Choroid plexus epithelial cell (primary cell): ENCODE results near the genes PDHA1, CNKSR2 and SMPX.

- RRBS, result 2% methylated on average over 22 of the region's 83 CpGs
These were observed at the start of gene PDHA1 for GRCh38 chrX:19343515-19344423. PDHA1 (plus strand) TSS chrX:19343927.

DNA sequence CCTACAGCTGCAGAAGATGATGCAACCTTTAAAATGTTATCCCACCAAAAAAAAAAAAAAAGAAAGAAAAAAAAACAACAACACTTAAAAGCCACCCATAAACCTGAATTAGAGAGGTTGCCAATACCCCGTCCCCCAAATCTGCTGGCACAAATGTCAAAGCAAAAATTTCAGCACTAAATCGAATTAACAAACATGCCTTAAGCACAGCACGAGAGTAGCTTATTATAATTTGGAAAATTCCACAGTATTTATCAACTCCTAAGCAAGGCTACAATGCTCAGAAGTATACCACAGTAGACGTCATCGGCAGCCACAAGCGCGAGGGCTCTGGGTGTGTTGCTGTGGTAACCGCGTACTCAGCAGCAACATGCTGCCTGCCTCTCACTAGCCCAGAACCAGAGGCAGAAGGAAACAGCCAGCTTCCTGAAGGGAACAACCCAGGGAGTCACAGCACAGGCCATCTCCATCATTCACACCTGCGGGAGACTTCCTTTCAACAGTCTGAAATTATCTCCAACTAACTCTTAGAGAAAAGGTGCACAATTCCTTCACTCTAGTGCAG lies 167.6 kb upstream of the MAP3K15 start:
- RRBS, result no CpG with 5 or more reads among the region's 10 CpGs

DNA sequence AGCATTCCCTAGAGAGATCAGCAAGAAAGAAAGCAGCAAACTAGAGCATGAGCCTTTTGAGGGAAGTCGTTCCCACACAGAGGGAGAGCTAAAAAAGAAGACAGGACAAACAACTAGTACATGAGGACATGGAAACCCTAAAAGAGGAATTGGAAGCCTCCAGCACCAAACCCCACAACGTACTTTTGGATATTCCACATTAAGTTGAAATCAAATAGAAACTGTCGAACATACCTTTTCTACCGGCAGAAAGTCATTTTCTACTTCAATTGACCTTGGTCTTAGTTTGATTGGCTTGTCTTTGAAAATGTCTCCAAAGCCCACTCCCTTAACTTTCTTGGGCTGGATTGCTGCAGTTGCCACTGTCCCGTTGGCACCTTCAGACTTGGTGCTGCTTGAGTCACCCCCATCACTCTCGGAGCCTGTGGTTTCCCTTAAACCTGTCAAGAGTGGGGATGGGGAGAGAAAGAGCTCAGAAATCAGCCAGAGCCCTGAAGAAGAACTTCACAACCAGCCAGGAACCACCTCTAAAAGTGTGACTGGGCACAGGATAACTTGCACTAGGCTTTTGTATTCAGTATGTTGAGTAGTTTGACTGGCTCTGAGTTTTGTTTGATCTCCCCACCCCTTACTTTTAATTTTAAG lies 168.4 kb upstream of the MAP3K15 start:
- RRBS, result no CpG with 5 or more reads among the region's 6 CpGs

GRCh38 chrX:19863474-19864285 lies 23.7 kb downstream of the SH3KBP1 start:
- RRBS, result no CpG with 5 or more reads among the region's 10 CpGs

DNA sequence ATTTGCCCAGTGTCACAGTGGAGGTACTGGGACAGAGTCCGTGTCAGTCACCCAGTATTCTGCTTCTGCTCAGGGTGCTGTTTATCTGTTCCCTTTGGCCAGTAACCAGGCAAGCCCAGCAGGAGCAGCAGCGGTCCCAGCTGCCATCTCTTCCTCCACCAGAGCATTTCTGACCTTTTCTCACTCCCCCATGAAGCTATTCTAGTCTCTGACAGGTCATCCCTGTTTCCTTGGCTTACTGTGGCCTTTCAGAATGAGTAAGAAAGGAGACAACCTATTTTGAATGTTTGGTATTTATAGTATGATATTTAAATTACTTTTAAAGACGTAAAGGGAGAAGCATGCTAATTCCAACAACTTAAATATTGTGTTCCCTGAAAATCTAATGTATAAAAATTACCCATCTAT lies 60.7 kb downstream of the RPS6KA3 start:
- RRBS, result no CpG with 5 or more reads among the region's 3 CpGs

DNA sequence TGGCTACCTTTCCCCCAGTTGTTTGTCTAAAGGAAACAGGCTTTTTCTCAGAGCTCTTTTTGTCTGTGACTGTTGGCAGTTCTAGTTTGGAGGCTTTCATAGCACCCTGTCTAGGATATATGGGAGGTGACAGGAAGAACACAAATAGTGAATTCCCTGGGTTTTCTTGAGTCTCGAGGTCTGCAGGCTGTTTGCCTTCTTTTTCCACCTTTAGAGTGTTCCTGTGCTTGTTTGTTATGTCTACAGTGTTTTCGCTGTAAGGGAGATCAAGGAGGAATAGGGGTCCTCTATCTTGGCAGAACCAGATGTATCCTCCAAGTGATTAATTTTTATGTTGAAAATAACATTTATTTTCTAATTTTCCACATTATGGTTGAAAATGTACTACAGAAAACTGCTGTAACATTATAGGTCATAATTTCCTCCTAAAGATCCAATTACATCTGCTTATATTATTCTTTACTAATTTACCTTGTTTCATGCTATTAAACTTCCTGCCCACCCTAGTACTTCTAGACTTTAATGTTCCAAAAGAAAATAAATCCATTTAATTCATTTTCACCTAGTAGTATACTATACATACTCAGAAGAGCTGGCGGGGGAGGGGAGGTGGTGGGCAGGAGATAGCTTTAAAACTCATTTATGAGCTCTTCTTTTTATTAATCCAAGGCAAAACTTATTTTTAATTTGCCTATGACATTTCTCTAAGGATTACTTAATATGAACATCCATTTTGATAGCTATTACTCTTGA lies 13.2 kb downstream of the RPS6KA3 start:
- RRBS, result no CpG with 5 or more reads among the region's 3 CpGs

GRCh38 chrX:21373962-21374831 lies at the start of gene CNKSR2:
CNKSR2 (plus strand) TSS chrX:21374418.
- RRBS, result 2% methylated on average over 40 of the region's 109 CpGs

- RRBS, result 54% methylated on average over 4 of the region's 16 CpGs
These were observed at the start of gene SMPX for GRCh38 chrX:21757718-21758366. SMPX (minus strand) TSS chrX:21758116.

GRCh38 chrX:21943566-21944183 lies 3.2 kb downstream of the SMS start:
- RRBS, result no CpG with 5 or more reads among the region's 8 CpGs

- RRBS, result no CpG with 5 or more reads among the region's 5 CpGs
These were observed 27.4 kb downstream of the CBLL2 start for GRCh38 chrX:22300046-22300607.

- RRBS, result no CpG with 5 or more reads among the region's 6 CpGs
These were observed 309.7 kb upstream of the DDX53 start for GRCh38 chrX:22690017-22690521.

DNA sequence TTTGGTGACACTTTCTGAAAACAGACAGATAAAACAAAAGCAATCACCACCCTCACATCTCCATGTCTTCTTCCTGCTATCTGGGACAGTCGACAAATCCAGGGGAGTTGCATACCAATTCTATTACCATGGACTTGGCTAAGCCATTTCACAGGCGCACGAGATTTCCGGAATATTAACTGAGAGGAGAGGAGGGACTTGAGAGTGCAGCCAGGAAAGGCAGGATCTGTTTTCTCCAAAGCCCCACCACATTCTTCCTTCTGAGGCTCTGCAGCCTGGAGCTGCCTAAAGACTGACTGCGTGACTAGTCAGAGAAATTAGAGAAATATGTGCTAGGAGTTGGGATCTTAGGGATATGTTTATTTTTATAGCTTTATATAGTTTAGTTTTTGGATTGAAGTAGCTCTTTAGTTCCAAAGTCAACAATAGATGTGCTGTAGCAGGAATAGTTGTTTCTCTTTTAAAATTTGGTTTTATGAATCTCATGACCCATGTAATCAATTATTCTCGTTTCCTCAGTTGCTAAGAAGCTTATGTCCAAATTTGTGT lies 300.2 kb upstream of the DDX53 start:
- RRBS, result no CpG with 5 or more reads among the region's 6 CpGs

- RRBS, result no CpG with 5 or more reads among the region's 5 CpGs
These were observed 105.7 kb upstream of the PTCHD1 start for GRCh38 chrX:23228916-23229471.

GRCh38 chrX:23764381-23765154 lies 18.4 kb upstream of the SAT1 start:
- RRBS, result no CpG with 5 or more reads among the region's 4 CpGs

- RRBS, result no CpG with 5 or more reads among the region's 2 CpGs
These were observed 9.3 kb upstream of the SAT1 start for GRCh38 chrX:23773570-23774117.

- RRBS, result no CpG with 5 or more reads among the region's 1 CpG
These were observed 35.9 kb downstream of the APOO start for GRCh38 chrX:23871794-23872200.

DNA sequence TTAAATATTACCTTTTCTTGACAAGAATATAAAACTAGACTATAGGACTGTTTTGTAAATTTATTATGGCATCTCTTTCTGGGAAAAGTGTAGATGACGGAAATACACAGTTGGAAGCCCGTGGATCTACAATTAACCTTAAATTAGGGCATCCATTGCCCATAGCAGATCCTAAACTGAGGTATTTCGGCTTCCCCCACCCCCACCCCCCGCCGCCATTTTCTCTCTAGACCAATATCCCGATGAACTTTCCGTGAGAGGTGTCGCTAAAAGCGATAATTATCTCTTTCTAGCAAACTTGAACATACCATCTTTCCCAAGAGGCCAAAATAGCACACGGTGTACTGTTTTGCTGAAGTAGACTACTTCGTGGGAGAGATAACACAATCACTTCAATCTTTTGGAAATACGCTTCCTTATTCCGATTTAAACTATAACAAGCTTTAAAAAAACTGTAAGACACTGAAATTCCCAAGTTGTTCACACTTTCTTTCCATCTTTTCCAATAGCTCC lies 559 bp downstream of the KLHL15 start:
- RRBS, result no CpG with 5 or more reads among the region's 13 CpGs

GRCh38 chrX:24117178-24117762 lies 32.3 kb upstream of the ZFX start:
- RRBS, result no CpG with 5 or more reads among the region's 3 CpGs

- RRBS, result no CpG with 5 or more reads among the region's 3 CpGs
These were observed 1.1 kb upstream of the ZFX start for GRCh38 chrX:24148472-24148885.

GRCh38 chrX:24188143-24188864 lies 38.8 kb downstream of the ZFX start:
- RRBS, result no CpG with 5 or more reads among the region's 8 CpGs